GM12878 (cell line): ENCODE data around the gene CDH23.

GRCh38 chr10:70494649-70495642 lies 16.4 kb downstream of the PALD1 start:
- RAMPAGE, long total RNA = no peak
- RRBS, 2 experiments = 3% methylated on average over 5 of the region's 22 CpGs
CAGE:
- cytosol, long polyA minus RNA = no peak
- cytosol, long polyA plus RNA = no peak
- long polyA plus RNA = no peak
- nucleolus, long total RNA = no peak
- nucleus, long polyA plus RNA = no peak
- nucleus, long total RNA = no peak

DNA sequence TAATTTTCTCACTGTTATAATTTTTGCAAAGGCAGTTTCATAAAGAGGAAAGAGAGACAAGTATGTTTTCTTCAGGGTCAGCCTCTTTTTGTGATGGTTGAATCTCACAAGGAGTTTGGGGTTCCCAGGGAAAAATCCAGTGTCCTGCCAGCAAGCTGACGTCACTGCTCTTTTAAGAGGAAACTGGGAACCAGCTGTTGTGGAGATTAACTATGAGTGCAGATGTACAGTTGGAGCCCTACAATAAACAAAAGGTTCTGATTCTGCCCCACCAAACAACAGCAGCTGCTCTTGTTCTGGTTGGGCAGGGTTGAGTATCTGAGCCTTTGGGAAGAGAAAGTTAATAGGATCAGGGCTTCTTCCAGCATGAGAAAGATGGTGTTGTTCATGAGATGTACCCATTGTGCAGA lies 12.8 kb downstream of the PRF1 start:
- RAMPAGE, long total RNA = no peak
- RRBS, 2 experiments = no CpG with 5 or more reads among the region's 1 CpG
CAGE:
- cytosol, long polyA minus RNA = no peak
- cytosol, long polyA plus RNA = no peak
- long polyA plus RNA = no peak
- nucleolus, long total RNA = no peak
- nucleus, long polyA plus RNA = no peak
- nucleus, long total RNA = no peak

DNA sequence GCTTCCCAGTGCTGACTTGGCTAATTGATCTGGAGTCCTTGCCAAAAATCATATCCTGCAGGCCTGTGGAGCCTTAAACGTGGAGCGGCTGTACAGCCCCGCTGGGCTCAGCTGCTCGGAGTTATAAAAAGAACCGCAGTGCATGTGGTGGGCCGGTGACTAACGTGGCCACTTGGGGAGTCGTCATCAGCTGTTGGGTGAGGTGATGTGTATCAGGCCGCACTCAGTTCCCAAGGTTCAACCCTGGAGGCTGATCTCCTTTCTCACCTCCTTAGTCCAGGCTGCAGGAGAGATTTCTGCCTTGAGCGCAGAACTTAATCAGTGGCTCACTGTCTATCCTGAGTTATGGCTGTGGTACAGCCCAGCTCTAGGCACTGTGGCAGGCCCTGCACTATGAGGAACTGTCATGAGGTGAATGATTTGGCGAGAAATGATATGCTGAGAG lies 19.0 kb upstream of the ADAMTS14 start:
- RAMPAGE, long total RNA = no peak
- RRBS, 2 experiments = no CpG with 5 or more reads among the region's 11 CpGs
CAGE:
- cytosol, long polyA minus RNA = no peak
- cytosol, long polyA plus RNA = no peak
- long polyA plus RNA = no peak
- nucleolus, long total RNA = no peak
- nucleus, long polyA plus RNA = no peak
- nucleus, long total RNA = no peak

DNA sequence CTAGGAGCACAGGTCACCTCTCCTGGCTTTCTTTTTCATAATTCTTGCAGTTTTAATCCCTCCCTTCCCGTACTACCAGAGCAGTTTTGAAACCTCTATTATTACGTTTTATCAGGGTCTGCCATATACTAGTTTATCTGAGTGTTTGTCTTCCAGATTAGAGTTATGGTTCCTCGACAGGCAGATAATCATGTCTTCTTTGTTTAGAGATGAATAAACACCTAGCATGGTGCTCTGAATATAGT lies 1.7 kb downstream of the SGPL1 start:
- RAMPAGE, long total RNA = no peak
- RRBS, 2 experiments = no CpG with 5 or more reads among the region's 3 CpGs
CAGE:
- cytosol, long polyA minus RNA = no peak
- cytosol, long polyA plus RNA = no peak
- long polyA plus RNA = no peak
- nucleolus, long total RNA = no peak
- nucleus, long polyA plus RNA = no peak
- nucleus, long total RNA = no peak

DNA sequence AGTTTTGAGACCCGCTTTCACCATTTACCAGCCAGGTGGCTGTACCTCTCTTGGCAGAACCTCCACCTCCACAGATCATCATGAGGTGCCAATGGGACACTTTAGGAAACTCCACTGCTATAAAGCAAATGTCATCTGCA lies 1.4 kb downstream of the PCBD1 start:
- RAMPAGE, long total RNA = no peak
- RRBS, 2 experiments = no CpG with 5 or more reads among the region's 1 CpG
CAGE:
- cytosol, long polyA minus RNA = no peak
- cytosol, long polyA plus RNA = no peak
- long polyA plus RNA = no peak
- nucleolus, long total RNA = no peak
- nucleus, long polyA plus RNA = no peak
- nucleus, long total RNA = no peak

- RAMPAGE, long total RNA = no peak
- RRBS, 2 experiments = no CpG with 5 or more reads among the region's 9 CpGs
CAGE:
- cytosol, long polyA minus RNA = no peak
- cytosol, long polyA plus RNA = no peak
- long polyA plus RNA = no peak
- nucleolus, long total RNA = no peak
- nucleus, long polyA plus RNA = no peak
- nucleus, long total RNA = no peak
Observed at GRCh38 chr10:71229274-71229727, 16.9 kb downstream of the UNC5B start.

DNA sequence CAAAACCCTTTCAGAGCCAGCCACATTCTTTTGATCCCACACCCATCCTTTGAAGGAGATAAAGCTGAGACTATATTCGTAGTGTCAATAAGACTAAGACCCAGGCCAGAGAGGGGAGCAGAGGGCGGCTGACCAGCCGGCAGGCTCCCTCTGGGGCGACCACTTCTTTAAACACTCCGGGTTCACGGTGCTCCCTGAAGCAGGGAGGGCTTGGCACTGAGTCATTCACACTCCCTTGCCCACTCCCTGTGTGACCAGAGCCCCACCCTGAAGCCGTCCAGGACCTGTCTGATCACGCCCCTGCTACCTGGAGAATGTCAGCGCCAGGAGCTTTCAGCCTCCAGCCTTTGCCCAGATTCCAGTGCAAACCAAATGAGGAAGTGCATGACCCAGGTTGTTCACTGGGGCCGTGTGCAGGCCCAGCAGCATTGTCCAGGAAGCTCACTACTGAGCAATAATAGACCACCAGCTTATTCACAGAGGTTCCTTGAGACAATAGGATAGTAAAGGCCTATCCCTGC lies 34.4 kb downstream of the UNC5B start:
- RAMPAGE, long total RNA = no peak
- RRBS, 2 experiments = no CpG with 5 or more reads among the region's 10 CpGs
CAGE:
- cytosol, long polyA minus RNA = no peak
- cytosol, long polyA plus RNA = no peak
- long polyA plus RNA = no peak
- nucleolus, long total RNA = no peak
- nucleus, long polyA plus RNA = no peak
- nucleus, long total RNA = no peak

DNA sequence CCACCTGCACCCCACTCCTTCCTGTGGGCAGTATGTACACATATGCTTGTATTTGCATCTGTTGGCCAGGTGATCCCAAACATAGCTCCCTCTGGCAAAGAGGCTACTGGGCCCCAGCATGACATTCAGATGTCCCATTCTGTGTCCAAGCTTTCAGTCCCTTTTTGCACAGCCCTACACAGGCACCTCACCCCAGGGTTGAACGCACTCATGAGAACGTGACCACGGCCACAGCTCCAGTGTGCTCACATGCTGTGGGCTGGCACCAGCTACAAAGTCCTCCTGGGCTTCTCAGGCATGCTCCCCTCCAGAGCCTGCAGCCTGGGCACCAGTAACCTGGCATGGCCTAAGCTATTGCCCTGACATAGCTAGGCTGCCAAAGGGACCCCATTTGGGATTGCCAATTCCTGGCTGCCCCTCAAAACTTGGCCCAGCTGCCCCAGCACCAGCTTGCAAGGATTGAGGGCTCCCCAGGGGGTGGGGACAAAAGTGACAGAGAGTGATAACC lies 36.6 kb downstream of the UNC5B start:
- RAMPAGE, long total RNA = no peak
- RRBS, 2 experiments = no CpG with 5 or more reads among the region's 3 CpGs
CAGE:
- cytosol, long polyA minus RNA = no peak
- cytosol, long polyA plus RNA = no peak
- long polyA plus RNA = no peak
- nucleolus, long total RNA = no peak
- nucleus, long polyA plus RNA = no peak
- nucleus, long total RNA = no peak

DNA sequence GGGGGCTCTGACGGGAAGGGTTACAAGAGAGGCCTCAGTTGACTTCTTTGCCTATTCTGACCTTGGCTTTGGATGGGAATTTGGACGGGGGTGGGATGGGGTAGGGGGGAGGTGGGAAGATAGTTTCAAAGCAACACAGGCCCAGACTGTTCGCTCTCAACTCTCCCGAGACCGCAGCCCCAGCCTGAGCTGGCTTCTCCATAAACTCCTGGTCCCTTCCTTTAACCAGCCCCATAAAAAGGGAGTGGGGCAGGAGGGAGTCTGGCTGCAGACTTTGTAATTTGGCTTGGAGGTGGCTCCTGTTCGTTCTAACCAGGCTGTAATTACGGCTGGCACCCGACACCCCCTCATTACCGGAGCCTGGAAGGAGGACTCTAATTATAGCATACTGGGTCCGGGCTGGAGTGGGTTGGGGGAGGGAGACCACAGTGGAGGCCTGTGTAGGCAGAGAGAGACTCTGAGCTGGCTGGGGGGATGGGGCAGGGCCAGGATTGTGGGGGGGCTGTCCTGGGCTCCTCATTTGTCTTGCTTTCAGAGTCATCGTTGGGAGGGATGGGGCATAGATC lies 49.6 kb downstream of the UNC5B start:
- RAMPAGE, long total RNA = no peak
- RRBS, 2 experiments = 57 to 86% methylated on average over 1 to 2 of the region's 11 CpGs
CAGE:
- cytosol, long polyA minus RNA = no peak
- cytosol, long polyA plus RNA = no peak
- long polyA plus RNA = no peak
- nucleolus, long total RNA = no peak
- nucleus, long polyA plus RNA = no peak
- nucleus, long total RNA = no peak

- RAMPAGE, long total RNA = no peak
- RRBS, 2 experiments = no CpG with 5 or more reads among the region's 15 CpGs
CAGE:
- cytosol, long polyA minus RNA = no peak
- cytosol, long polyA plus RNA = no peak
- long polyA plus RNA = no peak
- nucleolus, long total RNA = no peak
- nucleus, long polyA plus RNA = no peak
- nucleus, long total RNA = no peak
Observed at GRCh38 chr10:71313153-71313780, 5.8 kb upstream of the SLC29A3 start.

DNA sequence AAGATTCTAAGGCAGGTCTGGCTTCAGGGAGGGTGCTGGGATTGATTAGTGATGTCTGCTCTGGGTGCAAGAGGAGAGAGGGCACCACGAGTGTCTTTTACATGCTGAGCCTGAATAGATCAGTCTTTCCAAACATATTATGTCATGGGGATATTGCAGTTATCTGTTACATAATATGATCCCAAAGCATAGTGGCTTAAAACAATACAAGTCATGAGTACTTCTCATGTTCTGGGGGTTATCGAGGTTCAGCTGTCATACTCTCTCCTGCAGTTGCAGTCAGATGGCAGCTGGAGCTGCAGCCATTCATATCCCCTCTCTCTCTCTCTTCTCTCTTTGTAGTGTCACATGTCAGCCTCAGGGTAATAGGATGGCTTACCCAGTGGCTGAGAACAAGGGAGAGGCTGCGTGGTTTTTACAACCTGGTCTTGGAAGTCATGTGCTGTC lies 26.0 kb downstream of the SLC29A3 start:
- RAMPAGE, long total RNA = no peak
- RRBS, 2 experiments = no CpG with 5 or more reads among the region's 3 CpGs
CAGE:
- cytosol, long polyA minus RNA = no peak
- cytosol, long polyA plus RNA = no peak
- long polyA plus RNA = no peak
- nucleolus, long total RNA = no peak
- nucleus, long polyA plus RNA = no peak
- nucleus, long total RNA = no peak

DNA sequence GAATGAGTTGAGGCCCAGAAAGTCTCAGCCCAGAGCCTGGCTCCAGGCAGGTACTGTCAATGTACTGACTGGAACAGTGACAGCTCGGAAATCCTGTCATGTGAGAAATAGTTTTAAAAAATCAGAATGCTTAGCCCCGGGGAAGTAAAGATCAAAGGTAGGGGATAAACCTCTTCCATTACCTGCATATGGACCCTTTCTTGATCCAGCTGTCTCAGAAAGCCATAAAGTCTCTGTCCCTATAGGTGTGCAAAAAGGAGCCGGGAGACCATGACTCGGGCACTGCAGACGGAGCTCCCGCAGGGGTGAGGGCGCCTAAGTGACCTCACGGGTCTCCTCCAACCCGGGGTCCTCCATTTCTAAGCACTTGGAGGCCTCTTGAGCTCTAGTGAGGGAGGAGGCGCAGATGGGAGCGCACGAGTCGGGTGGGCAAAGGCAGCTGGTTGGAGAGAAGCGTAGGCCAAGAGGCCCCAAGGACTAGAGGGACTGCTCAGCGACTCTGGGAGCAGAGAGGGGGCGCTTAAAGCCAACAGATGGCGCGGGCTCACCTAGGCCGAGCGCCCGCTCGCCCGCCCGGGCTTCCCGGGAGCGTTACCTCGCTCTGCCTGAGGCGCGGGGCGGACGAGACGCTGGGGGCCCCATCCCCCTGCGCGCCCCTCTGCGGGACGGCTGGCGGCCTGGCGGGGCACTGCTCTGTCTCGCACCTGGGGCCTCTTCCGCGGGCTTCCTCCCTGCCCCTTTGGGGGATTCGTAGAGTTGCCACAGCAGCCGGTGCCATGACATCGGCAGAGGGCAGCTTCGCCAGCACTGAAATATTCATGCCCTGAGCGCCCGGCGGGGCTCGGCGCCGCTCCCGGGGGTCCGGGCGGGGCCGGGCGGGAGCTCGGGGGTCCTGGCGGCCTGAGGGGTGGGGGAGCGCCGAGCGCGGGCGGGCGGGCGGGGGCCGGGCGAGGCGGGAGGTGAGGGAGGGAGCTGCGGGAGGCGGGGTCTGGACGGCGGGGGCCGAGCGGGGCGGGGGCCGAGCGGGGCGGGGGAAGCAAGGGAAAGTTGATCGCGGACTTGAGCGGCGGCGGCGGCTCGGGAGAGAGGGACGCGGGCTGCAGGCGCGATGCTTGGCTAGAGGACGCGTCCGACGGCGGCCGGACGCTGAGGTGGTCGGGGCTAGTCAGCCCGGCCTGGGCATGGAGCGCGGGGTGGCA lies at the start of gene CDH23:
Gene CDH23, plus strand, starts transcription at position 1,050 of the 1,199 bp plus-strand sequence.
- RAMPAGE, long total RNA = no peak
- RRBS, 2 experiments = 16% methylated on average over 22 of the region's 100 CpGs
CAGE:
- cytosol, long polyA minus RNA = no peak
- cytosol, long polyA plus RNA = no peak
- long polyA plus RNA = no peak
- nucleolus, long total RNA = no peak
- nucleus, long polyA plus RNA = no peak
- nucleus, long total RNA = no peak

GRCh38 chr10:71397848-71398296 lies 1.2 kb downstream of the CDH23 start:
- RAMPAGE, long total RNA = no peak
- RRBS, 2 experiments = 7 to 36% methylated on average over 13 of the region's 32 CpGs
CAGE:
- cytosol, long polyA minus RNA = no peak
- cytosol, long polyA plus RNA = no peak
- long polyA plus RNA = no peak
- nucleolus, long total RNA = no peak
- nucleus, long polyA plus RNA = no peak
- nucleus, long total RNA = no peak

DNA sequence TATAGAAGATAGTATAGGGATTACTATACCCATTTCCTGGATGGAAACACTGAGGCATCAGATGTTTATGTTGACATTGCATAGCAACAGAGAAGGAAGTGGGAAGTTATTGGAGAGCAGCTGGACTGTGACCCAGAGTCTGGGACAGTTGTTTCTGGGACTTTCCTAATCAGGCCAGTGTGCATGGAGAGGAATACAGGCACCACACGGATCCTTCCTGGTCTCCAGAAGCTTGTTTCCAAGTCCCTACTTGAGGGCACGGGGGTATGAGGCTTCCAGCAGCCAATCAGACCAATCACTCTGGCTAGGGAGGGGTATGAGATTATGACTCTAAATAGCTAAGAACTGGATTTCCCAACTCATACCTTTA lies 158.1 kb downstream of the CDH23 start:
- RAMPAGE, long total RNA = no peak
- RRBS, 2 experiments = no CpG with 5 or more reads among the region's 2 CpGs
CAGE:
- cytosol, long polyA minus RNA = no peak
- cytosol, long polyA plus RNA = no peak
- long polyA plus RNA = no peak
- nucleolus, long total RNA = no peak
- nucleus, long polyA plus RNA = no peak
- nucleus, long total RNA = no peak

DNA sequence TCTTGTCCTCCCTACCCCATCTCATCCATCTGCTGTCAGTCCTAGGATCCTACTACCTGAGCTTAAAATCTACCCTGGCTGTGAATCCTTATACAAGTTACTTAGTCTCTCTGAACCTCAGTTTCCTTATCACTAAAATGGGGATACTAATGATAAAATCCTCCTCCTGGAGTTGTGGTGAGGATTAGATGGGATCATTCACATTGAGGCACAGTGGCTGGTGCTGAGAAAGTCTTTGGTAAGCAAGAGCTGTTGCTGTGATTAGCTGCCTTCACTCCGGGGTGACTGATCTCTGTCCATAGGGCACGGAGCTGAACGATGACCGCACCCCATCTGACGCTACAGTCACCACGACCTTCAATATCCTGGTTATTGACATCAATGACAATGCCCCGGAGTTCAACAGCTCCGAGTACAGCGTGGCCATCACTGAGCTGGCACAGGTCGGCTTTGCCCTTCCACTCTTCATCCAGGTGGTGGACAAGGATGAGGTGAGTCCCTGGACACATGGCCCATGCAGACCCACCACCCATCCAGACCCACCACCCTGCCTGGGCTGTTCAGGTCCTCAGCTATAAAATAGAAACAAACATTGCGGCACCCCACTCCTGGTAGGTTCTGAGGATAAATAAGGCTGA lies 102.6 kb downstream of the C10orf105 start:
- RAMPAGE, long total RNA = no peak
- RRBS, 2 experiments = 40% methylated on average over 3 of the region's 11 CpGs; no CpG with 5 or more reads in 1 of the 2 experiments
CAGE:
- cytosol, long polyA minus RNA = no peak
- cytosol, long polyA plus RNA = no peak
- long polyA plus RNA = no peak
- nucleolus, long total RNA = no peak
- nucleus, long polyA plus RNA = no peak
- nucleus, long total RNA = no peak

DNA sequence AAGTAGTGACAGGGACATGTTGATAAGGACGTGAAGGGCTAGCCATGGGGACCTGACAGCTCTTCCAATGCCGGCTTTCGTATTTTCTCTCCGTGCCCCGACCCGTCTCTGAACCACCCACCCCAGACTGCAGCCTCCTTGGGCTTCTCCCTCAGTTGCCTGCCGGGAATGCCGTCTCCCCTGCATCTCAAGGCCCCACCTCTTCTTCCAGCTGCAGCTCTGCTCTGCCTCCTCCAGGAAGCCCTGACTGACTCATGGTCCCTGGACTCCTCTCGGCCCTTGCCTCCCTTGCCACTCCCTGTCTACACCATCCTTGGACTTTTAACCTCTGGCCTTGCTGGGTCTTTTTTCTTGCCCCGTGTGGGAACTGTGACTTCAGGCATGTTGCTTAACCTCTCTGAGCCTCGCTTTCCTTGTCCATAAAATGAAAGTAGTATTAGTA lies 56.3 kb downstream of the C10orf105 start:
- RAMPAGE, long total RNA = no peak
- RRBS, 2 experiments = 41 to 62% methylated on average over 6 of the region's 11 CpGs
CAGE:
- cytosol, long polyA minus RNA = no peak
- cytosol, long polyA plus RNA = no peak
- long polyA plus RNA = no peak
- nucleolus, long total RNA = no peak
- nucleus, long polyA plus RNA = no peak
- nucleus, long total RNA = no peak

- RAMPAGE, long total RNA = no peak
- RRBS, 2 experiments = no CpG with 5 or more reads among the region's 6 CpGs
CAGE:
- cytosol, long polyA minus RNA = no peak
- cytosol, long polyA plus RNA = no peak
- long polyA plus RNA = no peak
- nucleolus, long total RNA = no peak
- nucleus, long polyA plus RNA = no peak
- nucleus, long total RNA = no peak
Observed at GRCh38 chr10:71747216-71747944, 25.9 kb downstream of the VSIR start.

DNA sequence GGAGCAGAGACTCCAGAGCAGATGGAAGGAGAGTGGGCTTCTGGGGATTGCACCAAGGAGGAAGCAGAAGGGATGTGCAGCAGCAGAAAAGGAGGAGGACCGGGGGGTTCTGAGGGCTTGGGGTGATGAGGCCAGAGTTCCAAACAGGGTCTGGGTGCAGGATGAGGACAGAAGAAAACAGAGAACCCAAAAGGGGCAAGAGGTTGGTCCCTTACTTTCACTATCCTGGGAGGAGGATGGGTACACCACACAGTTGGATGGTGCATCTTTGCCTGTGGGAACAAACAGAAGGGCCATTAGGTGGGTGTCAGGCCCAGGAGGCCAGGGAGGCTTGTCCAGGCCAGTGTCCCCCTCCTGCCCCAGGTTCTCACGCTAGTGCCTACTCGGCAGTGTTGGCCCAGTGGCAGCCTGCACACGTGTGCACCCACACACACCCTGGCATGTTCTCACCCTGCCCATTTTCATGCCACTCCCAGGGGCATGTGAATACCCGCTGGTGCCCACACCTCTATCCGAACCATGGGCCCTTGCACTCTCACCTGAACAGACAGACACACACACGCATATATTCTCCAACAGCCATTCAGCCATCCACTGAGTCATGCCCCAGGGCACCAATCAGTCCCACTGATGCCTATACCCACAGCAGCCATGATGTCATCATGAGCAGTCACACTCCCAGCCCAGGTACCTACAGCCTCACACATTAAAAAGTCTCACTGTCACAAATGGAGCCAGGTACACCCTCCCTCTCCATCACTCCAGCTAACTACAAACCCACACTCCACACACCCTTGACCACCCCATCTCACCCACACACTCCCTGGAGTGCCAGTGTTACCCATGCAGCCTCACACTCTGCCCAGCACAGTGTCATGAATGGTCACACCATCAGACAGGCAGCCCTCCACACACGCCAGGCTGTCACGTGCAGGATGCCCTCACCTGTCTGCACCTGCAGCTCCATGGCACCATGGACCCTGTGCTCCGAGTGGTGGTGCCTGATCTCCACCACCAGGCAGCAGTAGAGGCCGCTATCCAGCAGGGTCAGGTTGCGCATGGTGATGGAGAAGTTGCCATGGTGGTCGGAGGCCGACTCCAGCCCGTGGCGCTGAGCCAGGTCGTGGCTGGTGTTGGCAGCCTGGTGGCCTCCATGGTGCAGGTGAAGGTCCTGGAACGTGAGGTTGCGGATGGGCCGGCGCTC lies 12.3 kb downstream of the VSIR start:
- RAMPAGE, long total RNA = no peak
- RRBS, 2 experiments = no CpG with 5 or more reads among the region's 21 CpGs
CAGE:
- cytosol, long polyA minus RNA = no peak
- cytosol, long polyA plus RNA = no peak
- long polyA plus RNA = no peak
- nucleolus, long total RNA = no peak
- nucleus, long polyA plus RNA = no peak
- nucleus, long total RNA = no peak

DNA sequence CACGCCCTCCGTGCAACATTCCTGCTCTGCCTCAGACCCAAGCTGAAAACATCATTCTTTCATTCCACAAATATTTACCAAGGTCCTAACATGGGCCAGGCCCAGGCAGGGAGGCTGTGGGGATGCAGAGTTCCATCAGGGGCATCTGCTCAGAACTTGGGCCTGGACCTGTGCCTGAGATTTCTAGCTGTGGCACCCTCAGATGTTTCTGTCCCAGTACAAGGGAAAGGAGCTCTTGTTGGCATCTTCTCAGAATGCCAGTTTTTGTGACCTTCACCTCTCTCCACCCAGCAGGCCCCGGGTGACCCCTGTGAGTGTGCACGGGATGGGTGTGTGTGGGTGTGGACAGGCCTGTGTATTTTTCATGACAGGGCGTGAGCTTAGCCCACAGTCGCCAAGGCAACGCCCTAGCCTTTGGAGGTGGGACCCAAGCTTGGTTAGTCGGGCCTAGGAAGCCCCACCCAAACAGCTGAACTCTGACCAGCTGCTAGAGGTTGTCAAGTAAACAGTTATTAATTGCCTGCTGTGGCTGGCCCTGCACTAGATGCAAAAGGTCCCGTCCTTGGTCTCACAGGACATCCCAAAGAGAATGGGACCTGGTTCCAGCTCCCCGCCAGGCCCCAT lies 6.3 kb downstream of the VSIR start:
- RAMPAGE, long total RNA = no peak
- RRBS, 2 experiments = no CpG with 5 or more reads among the region's 10 CpGs
CAGE:
- cytosol, long polyA minus RNA = no peak
- cytosol, long polyA plus RNA = no peak
- long polyA plus RNA = no peak
- nucleolus, long total RNA = no peak
- nucleus, long polyA plus RNA = no peak
- nucleus, long total RNA = no peak

- RAMPAGE, long total RNA = no peak
- RRBS, 2 experiments = 94 to 97% methylated on average over 3 of the region's 12 CpGs
CAGE:
- cytosol, long polyA minus RNA = no peak
- cytosol, long polyA plus RNA = no peak
- long polyA plus RNA = no peak
- nucleolus, long total RNA = no peak
- nucleus, long polyA plus RNA = no peak
- nucleus, long total RNA = no peak
Observed at GRCh38 chr10:71767545-71768271, 5.6 kb downstream of the VSIR start.